Glomerular endothelial cell (primary cell): ENCODE data around the gene AFTPH.

DNA sequence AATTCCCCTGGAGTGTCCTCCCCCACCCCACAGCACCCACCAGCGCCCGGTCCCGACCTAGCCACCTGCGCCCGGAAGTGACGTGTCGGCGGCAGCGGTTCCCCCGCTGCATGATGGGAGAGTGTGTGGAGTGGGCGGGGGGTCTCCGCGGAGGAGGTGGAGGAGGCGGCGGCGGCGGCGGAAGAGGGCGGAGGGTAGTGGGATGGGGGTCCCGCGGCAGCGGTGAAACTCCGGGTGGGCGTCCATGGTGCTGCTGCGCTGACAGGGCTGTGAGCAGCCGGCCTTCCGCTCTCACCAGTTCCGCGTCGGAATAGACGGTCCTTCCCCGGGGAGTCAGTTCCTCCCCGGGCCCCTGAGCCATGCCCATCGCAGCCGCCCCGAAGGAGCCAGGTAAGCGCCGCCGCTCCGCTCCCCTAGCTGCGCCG lies at the start of gene AFTPH:
TSS of gene AFTPH (plus strand) at position 106 of the 425 bp plus-strand sequence.
- RAMPAGE, long total RNA = start-site peak on the plus strand centred at position 180 of the sequence, 112 bp wide, 67 and 56 reads in 2 replicates

GRCh38 chr2:64626941-64627183 lies 26.9 kb downstream of the SERTAD2 start:
- RAMPAGE, long total RNA = no peak

DNA sequence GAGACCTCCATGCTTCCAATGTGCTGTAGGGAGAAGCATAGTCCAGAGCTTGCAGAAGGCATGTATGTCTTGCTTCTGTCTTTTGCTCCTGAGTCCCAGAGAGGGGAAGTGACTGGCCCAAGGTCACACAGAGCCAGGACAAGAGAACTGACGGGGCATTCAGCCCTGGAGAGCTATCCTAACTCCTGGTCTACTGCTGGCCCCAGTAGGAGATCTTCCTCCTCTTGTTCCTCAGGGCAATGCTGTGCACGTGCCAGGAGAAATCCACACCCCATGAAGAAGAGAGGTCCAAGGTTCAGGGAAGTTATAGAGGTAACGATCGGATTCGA lies 26.0 kb downstream of the SERTAD2 start:
- RAMPAGE, long total RNA = no peak

GRCh38 chr2:64631290-64631820 lies 22.4 kb downstream of the SERTAD2 start:
- RAMPAGE, long total RNA = no peak

- RAMPAGE, long total RNA = no peak
These were observed 3.7 kb upstream of the SERTAD2 start for GRCh38 chr2:64657245-64658079.

GRCh38 chr2:64668992-64669817 lies 15.5 kb upstream of the SERTAD2 start:
- RAMPAGE, long total RNA = no peak

- RAMPAGE, long total RNA = no peak
These were observed 77.3 kb upstream of the SERTAD2 start for GRCh38 chr2:64731081-64731256.

DNA sequence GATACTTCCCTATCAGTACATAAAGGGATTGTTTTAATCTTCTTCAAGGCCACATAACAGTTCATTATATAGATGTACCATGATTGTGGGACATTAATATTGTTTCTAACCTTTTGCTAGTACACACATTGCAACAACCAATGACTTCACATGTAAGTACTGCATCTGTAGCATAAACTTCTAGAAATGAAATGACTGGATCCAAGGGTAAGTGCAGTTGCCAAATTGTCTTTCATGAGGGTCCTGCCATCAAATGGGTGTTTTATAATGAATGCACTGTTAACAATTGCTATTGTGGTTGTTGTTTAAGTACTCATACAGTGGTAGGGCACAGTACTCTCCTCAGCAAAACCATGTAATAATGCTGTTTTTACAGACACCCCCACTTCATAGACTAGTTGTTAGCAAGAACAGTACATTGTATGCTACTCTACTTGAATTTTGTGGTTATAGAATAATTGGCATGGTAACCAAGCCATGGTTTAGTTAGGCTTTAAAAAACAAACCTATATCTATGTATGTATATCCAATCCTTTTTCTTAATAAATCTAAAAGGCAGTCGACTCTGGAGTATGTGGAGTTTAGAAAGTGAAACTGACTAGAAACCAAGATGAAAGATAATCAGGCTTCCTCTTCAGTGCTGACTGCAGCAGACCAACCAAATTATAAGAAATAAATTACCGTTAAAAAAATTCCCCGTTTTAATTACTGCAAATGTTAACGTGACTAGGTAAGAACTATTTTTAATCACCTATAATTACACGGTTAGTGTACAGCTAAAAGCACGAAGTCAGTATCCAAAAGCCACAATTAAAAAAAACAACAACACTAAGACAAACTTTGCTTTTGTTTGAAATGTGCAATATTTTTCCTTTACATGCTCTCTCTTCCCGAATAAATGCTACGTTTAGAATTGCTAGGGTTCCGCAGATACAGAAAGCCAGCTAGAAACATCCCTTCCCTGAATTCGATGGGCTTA lies 113.2 kb upstream of the SERTAD2 start:
- RAMPAGE, long total RNA = no peak

GRCh38 chr2:64852613-64853615 lies 136.3 kb upstream of the SLC1A4 start:
- RAMPAGE, long total RNA = no peak

- RAMPAGE, long total RNA = no peak
These were observed 127.2 kb upstream of the SLC1A4 start for GRCh38 chr2:64861951-64862462.

GRCh38 chr2:64931377-64932060 lies 57.7 kb upstream of the SLC1A4 start:
- RAMPAGE, long total RNA = no peak

DNA sequence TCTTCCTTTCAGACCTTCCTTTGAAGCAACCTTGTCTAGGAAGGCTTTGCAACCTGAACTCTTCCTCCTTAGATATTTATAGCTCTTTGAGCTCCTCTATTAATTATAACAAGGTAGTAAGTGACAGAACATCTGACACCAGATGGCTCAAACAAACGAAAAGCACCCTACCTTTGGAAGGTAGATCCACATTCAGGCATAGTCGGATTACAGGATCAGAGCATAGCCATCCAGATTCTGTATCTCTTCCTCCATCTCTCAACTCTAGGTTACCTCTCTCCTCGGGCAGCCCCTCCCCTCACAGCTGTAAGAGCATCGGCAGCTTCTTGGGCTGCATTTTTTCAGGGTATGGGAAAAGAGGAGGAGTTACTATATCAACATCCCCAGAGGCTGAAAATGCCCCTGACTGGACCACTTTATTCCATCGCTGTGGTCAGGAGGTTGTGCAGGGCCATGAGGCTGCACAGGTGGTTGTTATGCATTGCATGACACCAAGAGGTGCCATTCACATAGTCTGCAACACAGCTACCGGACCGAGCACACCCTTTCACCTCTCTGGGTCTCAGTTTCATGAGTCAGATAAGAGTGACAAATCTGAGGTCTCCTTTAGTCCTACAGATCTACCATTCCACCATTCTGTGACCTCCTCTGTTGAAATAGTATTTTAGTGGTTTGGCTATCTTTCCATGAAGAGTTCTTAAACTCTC lies 56.9 kb upstream of the SLC1A4 start:
- RAMPAGE, long total RNA = no peak

- RAMPAGE, long total RNA = no peak
These were observed 32.3 kb upstream of the CEP68 start for GRCh38 chr2:65023922-65024341.

DNA sequence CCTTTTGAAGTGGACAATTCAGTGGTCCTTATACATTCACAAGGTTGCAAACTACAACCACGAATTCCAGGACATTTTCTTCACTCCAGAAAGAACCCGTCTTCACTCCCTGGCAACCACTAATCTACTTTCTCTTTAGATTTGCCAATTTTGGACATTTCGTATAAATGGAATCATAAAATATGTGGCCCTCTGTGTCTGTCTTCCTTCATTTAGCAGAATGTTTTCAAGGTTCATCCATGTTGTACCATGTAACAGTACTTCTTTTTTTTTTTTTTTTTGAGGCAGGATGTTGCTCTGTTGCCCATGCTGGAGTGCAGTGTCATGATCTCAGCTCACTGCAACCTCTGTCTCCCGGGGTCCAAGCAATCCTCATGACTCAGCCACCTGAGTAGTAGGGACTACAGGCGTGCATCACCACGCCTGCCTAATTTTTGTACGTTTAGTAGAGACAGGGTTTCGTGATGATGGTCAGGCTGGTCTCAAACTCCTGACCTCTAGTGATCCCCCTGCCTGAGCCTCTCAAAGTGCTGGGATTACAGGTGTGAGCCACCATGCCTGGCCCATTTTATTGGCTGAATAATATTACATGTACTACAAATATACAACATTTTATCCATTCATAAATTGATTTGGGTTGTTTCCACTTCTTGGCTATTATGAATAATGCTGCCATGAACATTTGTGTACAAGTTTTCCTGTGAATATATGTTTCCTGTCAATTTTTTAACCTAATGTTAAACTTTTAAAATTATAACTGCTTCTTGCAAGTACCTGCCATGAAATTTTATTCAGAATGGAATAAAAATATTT lies 31.1 kb downstream of the RAB1A start:
- RAMPAGE, long total RNA = no peak

DNA sequence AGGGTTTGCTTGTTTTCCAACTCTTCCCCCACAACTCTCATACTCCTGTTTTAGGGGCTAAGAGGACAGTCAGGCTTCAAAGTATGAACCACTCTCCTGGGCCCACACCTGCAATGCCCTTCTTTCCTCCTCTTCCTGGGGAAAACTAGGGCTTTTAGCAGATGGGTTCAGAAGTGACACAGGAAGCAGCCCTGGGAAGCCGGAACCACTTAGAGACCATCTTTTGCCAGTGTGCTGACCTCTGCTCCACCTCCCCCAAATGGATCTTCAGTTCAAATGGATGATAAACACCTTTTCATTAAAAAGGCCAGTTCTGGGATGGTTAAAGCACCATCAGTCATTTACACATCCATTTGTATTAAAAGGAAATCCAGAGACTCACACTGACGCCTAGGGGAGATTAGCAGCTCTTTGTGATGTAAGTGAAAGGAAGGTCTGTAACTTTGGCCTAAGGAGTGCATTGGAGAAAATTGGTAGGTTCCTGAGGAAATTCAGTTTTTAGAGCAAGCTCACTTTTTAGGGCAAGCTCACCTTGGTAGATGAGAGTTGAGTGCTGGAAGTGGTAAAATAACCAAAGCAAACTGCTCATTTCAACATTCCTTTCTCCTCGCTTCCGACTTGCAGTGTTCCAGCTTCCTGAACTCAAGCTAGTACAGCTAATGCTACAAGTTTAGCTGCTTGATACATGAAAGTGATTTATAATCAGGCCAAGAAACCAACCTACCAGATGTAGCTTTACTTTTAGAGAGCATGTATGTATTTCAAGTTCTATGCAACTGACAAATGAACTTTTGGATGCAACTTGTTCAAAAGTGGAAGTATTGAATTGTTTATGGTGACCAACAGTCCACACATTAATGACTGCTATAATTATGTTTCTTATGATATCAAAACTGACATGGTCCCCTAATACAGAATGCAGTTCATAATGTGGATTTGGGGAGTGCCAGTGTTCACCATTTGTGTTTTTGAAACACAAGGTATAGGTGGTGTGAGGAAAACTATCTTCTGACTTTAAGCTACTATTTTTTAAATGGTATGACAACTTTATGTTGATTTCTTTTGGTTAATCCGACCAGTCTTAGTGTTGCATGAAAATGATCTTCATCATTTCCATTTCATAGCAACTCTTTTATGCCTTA lies 47.8 kb downstream of the ACTR2 start:
- RAMPAGE, long total RNA = no peak

- RAMPAGE, long total RNA = no peak
These were observed 47.1 kb downstream of the SPRED2 start for GRCh38 chr2:65385344-65385712.

DNA sequence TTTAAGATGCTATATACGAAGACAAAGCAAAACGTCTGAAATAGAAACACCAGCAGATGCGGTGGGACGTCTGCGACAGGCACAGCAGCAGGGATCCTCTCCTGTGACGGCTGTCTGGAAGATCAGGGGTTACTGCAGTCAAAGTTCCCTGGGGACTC lies 2.3 kb downstream of the SPRED2 start:
- RAMPAGE, long total RNA = no peak

DNA sequence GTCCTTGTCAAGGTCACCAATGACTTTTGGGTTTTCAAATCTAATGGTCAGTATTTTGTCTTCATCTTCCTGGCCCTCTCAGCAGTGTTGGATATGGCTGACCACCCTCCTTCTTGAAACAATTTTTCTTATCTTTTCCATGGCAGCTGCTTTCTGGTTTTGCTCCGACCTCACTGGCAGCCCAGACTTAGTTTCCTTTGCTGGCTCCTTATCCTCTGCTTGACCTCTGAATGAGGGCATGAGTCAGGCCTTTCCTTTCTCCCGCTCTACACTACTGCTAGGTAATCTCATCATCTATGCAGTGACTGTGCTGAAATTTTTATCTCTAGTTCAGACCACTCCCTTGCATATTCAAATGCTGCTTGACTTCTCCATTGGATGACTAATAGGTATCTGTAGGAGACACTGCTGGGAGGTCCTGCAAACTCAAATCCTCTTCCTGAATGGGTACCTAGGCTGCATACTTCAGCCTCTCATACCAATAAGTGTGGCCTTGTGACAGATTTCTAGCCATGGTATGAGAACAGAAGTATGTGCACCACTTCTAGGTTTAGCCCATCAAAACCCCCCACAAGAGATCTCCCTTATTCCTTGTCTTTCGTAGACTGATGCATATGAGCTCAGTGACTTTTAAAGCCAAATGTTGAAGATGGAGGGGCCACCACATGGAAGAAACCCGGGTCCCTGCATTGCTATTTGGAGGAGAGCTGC lies 386.8 kb upstream of the SPRED2 start:
- RAMPAGE, long total RNA = no peak

DNA sequence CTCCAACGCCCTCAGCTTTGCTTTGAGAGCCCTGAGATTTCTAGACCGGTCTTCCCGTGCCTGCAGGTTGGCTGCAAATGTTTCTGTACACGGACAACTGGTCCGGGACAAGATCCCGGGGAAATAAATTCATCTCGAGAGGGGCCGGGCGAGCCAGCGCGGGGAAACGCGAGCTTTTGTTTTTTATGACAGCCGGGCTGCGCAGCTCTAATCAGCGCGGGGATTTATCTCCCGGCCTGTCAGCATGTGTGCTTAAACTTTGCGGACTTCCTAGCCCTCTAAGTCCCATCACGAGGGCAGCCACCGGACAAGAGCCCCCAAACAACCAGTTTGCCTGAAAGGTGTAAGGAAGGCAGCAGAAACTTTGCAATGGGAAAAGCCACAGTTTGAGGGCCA lies 5.7 kb downstream of the MEIS1 start:
- RAMPAGE, long total RNA = no peak

GRCh38 chr2:66576357-66576802 lies 141.5 kb downstream of the MEIS1 start:
- RAMPAGE, long total RNA = no peak